Non-pigmented ciliary epithelial cell (primary cell): ENCODE data around the genes MTOR and FBXO2.

DNA sequence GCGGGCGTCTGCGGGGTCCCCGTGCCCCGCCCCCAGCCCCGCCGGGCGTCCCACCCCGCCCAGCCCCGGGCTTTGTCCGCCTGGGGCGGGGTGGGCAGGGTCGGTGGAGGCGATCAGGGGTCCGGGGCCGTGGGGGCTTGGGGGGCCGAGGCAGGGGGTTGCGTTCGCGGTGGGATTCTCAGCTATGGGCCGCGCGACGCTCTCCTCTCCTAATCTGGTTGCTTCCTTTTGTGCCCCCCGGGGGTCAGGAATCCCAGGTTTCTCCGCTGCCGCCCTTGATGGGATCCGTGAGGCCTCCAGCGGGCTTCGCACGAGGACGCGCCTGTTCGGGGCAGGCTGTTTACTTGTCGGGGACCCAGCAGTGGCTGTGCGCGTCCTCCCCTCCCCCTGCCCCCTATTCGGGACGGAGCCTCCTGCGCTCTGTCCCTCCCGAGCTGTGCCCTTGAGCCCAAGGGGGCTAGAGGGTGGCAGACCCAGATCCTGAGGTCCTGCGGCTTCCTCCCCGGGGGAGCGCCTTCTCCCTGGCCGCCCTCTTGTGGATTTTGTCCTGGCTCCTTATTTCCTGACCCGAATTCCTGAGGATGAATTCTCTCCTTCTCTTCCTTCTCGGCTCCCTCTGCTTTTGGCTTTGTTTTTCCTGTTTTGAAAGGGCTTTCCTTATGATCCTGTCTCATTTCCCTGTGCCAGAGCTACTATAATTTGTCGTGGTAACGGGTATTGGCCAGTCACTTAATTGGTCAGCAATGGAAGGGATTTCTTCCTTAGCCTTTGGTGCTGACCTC lies 38.4 kb downstream of the PIK3CD start:
- RRBS = 2% methylated on average over 13 of the region's 49 CpGs

GRCh38 chr1:9892354-9893642 lies 17.3 kb downstream of the CTNNBIP1 start:
- RRBS = no CpG with 5 or more reads among the region's 19 CpGs

GRCh38 chr1:10059190-10059944 lies 26.6 kb downstream of the UBE4B start:
- RRBS = no CpG with 5 or more reads among the region's 13 CpGs

DNA sequence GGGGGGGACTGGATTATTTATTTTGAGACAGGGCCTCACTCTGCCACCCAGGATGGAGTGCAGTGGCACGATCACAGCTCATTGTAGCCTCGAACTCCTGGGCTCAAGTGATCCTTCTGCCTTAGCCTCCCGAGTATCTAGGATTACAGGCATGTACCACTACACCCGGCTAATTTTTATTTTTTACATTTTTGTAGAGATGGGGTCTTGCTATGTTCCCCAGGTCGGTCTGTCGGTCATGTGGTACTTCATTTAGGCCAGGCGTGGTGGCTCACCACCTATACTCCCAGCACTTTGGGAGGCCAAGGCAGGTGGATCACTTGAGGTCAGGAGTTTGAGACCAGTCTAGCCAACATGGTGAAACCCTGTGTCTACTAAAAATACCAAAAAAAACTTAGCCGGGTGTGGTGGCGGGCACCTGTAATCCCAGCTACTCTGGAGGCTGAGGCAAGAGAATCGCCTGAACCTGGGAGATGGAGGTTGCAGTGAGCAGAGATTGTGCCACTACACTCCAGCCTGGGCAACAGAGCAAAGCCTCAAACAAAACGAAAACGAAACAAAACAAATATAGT lies 7.4 kb downstream of the CORT start:
- RRBS = no CpG with 5 or more reads among the region's 12 CpGs

DNA sequence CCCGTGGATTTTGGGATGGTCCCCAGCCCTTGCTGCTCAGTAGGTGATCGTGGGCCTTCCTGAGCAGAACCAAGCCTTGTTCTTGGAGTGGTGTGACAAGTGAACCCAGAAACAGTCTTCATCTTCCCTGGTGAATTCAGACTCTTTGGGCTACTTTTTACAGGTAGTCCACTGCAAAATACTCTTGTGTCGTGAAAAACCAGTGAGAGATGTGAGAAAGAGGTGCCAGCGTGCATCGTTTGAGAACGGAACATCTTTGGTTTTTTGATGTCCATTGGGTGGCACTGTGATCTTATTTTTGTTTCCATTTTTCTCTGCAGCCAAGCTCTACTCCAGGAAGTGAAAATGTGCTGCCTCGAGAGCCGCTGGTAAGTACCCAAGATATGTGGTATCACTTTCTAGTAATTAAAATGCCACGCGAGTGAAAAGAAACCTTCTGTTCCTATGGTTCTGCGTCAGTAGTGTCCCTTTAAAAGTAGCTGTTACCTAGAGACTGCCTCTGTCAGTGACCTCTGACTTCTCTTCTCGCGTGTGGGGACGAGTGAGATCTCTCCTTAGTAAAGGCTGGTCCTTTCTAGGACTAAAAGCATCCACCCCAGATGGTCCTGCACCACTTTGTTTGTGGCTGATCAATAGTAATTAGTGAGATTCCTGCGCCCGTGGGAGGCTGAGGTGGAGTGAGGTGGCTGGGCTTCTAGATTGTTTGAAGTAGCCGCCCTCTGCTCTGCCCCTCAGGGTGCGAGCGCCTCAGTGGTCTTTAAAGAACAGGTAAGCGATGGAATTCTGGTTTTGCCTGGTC lies 20.4 kb downstream of the PEX14 start:
- RRBS = no CpG with 5 or more reads among the region's 20 CpGs

GRCh38 chr1:10628723-10629151 lies 154.0 kb downstream of the PEX14 start:
- RRBS = no CpG with 5 or more reads among the region's 6 CpGs

DNA sequence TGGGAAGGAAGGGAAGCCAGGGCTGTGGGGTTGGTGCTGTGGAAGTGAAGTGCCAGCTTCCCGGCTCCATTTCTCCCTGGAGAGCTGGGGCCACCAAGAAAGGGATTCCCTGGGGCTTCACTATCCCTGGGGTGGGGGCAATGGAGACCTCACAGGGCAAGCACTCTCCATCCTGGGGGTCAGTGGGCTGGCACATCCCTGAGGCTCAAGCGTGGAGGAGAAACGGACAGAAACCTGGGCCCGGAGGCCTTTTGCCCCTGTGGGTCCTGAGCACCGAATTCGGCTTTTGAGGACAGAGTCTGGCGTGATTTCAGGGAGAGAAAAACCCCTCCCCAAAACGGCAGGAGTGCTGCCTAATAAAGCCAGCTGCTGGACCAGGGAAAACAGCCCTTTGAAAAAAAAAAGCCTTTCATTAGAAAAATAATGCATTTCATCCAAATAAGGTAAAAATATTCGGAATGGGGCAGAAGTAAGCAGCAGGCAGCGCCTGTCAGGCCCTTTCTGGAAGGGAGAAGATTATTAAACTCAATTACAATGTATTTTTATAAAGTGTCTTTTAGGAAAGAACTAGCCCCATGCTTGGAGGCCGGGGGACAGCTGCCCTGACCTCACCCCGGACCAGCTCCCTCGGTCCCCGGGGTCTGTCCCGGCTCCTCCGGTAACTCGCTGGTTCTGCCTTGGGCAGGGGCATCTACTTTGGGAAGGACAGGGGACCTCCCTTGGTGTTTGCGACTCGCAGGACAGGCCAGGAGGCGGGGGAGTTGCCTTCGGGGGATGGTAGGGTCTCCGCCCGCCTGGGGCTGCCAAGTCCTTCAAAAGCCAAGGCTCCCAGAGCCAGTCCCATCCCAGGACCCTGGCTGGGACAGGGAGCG lies 157.6 kb downstream of the PEX14 start:
- RRBS = no CpG with 5 or more reads among the region's 24 CpGs

- RRBS = no CpG with 5 or more reads among the region's 20 CpGs
These were observed 133.7 kb downstream of the CASZ1 start for GRCh38 chr1:10662692-10663234.

DNA sequence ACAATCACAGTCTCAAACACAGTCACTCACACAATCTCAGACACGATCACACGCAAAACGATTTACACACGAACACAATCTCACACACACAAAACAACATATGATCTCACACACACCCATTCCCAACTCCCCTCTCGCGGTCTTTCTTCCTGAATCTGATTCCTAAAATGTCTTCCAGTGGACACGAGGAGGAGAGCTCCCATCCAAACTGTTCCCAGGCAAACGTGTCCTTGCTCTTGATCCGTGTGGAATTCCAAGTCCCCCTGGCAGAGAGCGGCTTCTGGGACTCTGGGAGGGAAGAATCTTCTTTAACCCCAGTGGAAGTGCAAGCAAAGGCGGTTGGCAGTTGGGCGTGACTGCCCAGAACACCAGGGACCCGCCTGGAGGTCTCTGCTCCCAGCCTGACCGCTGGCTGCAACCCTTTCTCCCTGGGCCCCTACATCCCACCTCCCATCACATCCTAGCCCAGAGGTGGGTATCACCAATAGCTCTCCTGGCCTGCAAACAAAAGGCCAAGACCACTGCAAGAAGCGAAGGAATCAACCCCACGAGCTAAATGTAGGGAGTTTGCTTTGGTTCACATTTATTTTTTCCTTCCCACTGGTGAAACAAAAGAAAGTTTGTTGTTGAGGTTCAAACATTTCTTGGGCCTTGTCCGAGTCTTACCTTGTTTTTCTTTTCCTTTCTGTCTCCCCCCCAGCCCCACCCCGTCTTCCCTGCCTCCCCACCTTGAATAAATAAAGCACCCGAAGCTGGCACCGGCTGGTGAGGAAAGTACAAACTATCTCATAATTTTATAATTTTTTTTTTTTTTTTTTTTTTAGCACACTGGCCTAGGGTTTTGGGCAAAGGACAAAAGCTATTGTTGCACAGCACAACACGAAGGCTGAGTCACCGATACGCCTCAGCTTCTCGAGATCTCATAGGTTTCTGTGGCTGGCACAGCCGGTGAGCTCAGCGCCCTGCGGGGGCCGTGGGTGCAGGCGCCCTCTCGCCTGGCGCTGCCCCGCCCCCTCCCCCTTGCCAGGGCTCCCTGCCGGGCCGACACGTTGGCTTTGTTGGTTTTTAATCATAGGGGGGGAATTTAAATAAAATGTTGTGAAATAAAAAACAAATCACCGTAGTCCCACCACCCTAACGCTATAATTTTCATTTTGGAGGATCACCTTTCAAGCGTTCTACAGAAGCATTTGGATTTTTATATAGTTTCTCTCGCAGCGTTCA lies 17.6 kb downstream of the CASZ1 start:
- RRBS = 69% methylated on average over 6 of the region's 40 CpGs

DNA sequence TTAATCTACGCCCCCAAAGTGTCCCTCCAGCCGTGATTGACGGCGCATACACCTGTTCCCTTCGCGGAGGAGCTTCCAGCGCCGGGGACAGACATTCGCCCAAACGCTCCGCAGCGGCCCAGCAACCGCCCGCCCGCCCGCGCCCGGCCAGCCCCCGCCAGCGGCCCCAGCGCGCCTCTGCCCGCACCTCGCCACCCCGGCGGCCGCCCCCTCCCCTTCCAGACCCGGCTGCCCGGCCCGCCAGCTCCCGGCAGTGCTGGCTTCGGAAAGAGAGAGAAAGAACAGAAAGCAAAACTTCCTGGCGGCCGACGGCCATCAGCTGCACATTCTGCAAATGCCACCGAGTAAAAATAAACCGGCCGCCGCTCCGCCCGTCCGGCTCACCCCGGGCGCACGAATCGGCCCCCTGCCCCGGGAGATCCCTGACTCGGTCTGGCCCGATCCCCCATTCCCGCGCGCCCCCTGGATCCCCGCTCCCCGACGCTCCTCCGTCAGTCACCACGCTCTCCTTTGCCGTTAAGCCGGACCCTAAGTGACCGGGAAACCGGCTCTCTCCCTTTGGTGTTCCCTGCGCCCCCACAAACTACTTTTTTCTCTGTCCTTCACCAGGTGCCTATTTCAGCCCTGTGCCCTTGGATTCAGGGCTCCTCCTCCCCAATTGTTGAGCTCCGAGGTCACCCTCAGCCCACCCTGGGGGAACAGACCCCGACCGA lies 1.5 kb downstream of the CASZ1 start:
- RRBS = 1% methylated on average over 29 of the region's 65 CpGs

DNA sequence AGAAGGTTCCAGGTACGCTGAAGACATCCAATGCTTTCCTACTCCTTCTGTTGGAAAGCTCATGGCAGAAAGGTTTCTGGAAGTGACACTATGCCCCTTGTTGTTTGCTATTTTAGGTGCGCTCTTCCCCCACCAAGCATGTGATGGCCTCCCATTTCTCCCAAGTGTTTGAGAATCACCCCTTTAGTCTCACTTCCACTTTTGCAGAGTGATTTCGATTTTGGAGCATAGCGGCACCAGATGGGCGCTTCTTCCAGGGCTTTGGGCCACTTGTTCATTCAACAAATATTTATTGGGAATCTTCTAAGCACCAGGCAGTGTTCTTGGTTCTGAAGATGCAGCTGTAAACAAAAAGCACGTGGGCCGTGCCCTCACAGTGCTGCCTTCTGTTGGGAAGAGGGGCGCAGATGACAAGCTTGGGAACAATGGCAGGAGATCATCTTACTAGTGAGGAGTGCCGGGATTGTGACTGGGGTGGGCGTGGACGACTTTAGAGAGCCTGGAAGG lies 12.5 kb downstream of the C1orf127 start:
- RRBS = no CpG with 5 or more reads among the region's 11 CpGs

GRCh38 chr1:11026509-11027127 lies 14.2 kb downstream of the TARDBP start:
- RRBS = no CpG with 5 or more reads among the region's 7 CpGs

GRCh38 chr1:11125933-11126222 lies 26.2 kb upstream of the EXOSC10 start:
- RRBS = no CpG with 5 or more reads among the region's 3 CpGs

- RRBS = no CpG with 5 or more reads among the region's 10 CpGs
These were observed 5.5 kb downstream of the MTOR start for GRCh38 chr1:11256871-11257211.

DNA sequence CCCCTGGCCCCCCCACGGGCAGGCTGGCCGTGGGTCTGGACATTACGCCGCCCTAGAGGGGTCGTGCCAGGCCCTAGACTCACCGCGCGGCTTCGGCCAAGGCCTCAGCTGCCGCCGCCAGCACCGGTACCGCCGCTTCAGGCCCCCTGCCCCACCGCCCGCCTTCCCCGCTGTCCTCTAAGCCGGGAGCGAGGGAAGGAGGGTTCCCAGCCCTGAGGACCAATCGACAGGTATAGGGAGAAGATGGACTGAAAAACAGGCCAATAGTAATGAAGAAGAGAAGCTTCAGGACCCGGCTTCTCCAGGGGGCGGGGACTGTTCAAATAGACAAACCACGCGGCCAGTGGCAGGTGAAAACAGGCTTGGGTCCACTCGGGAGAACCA lies at the start of gene MTOR:
Gene MTOR (minus strand): TSS at position 190 of the 384 bp plus-strand sequence.
- RRBS = 2% methylated on average over 9 of the region's 25 CpGs

- RRBS = no CpG with 5 or more reads among the region's 8 CpGs
These were observed 42.0 kb downstream of the UBIAD1 start for GRCh38 chr1:11314922-11315405.

DNA sequence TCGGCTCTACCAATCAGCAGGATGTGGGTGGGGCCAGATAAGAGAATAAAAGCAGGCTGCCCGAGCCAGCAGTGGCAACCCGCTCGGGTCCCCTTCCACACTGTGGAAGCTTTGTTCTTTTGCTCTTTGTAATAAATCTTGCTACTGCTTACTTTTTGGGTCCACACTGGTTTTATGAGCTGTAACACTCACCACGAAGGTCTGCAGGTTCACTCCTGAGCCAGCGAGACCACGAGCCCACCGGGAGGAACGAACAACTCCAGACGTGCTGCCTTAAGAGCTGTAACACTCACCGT lies 44.8 kb downstream of the FBXO2 start:
- RRBS = no CpG with 5 or more reads among the region's 11 CpGs

- RRBS = 13% methylated on average over 15 of the region's 50 CpGs
These were observed 3.7 kb downstream of the FBXO2 start for GRCh38 chr1:11650288-11651133.

GRCh38 chr1:11654071-11655195 lies at the start of gene FBXO2:
Gene FBXO2, minus strand, starts transcription at chr1:11654429.
- RRBS = 2% methylated on average over 40 of the region's 124 CpGs

- RRBS = no CpG with 5 or more reads among the region's 24 CpGs
These were observed 4.1 kb upstream of the AGTRAP start for GRCh38 chr1:11731656-11732436.